ENCODE measurements around a stretch of chr3.

GRCh38 chr3:185225200-185226211 lies 28.3 kb downstream of the EHHADH start:
- PRO-cap, 2 experiments, result no peak in any of the 2 experiments

- PRO-cap, 2 experiments, result no peak in any of the 2 experiments
Measured at GRCh38 chr3:185313619-185314122, 49.3 kb upstream of the MAP3K13 start.

GRCh38 chr3:185317862-185318498 lies 45.0 kb upstream of the MAP3K13 start:
- PRO-cap, 2 experiments, result no peak in any of the 2 experiments

DNA sequence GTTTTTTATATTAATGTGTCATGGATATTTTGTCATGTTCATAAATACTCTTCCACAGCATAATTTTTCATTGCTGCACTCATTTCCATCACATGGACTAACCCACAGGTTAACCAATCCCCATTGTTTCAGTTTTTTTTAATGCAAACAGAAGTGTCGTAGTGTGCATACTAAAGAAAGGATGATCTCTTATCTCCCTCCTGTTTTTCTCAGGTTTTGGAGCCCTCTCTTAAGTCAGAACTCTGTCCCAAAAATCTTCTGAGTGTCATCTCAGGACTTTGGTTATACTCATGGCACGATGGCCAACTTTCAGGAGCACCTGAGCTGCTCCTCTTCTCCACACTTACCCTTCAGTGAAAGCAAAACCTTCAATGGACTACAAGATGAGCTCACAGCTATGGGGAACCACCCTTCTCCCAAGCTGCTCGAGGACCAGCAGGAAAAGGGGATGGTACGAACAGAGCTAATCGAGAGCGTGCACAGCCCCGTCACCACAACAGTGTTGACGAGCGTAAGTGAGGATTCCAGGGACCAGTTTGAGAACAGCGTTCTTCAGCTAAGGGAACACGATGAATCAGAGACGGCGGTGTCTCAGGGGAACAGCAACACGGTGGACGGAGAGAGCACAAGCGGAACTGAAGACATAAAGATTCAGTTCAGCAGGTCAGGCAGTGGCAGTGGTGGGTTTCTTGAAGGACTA lies 65.5 kb downstream of the MAP3K13 start:
- PRO-cap, 2 experiments, result no peak in any of the 2 experiments

DNA sequence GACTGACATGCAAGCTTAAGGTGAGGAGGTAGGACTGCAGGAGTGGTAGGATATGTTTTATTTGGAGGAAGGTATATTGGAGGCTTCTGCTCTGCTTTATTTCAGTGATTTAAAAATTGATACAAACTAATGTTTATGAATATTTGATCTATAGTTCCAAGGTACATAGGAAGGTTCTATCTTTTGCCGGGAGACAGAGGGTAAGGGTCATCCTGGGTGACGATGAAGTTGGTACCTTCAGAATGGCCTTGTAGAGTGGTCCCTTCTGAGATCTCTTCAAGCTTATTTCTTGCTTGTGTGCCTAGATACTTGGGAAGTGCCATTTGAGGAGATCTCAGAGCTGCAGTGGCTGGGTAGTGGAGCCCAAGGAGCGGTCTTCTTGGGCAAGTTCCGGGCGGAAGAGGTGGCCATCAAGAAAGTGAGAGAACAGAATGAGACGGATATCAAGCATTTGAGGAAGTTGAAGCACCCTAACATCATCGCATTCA lies 61.6 kb downstream of the TMEM41A start:
- PRO-cap, 2 experiments, result no peak in any of the 2 experiments

GRCh38 chr3:185561329-185561960 lies 9.1 kb upstream of the LIPH start:
- PRO-cap, 2 experiments, result no peak in any of the 2 experiments

DNA sequence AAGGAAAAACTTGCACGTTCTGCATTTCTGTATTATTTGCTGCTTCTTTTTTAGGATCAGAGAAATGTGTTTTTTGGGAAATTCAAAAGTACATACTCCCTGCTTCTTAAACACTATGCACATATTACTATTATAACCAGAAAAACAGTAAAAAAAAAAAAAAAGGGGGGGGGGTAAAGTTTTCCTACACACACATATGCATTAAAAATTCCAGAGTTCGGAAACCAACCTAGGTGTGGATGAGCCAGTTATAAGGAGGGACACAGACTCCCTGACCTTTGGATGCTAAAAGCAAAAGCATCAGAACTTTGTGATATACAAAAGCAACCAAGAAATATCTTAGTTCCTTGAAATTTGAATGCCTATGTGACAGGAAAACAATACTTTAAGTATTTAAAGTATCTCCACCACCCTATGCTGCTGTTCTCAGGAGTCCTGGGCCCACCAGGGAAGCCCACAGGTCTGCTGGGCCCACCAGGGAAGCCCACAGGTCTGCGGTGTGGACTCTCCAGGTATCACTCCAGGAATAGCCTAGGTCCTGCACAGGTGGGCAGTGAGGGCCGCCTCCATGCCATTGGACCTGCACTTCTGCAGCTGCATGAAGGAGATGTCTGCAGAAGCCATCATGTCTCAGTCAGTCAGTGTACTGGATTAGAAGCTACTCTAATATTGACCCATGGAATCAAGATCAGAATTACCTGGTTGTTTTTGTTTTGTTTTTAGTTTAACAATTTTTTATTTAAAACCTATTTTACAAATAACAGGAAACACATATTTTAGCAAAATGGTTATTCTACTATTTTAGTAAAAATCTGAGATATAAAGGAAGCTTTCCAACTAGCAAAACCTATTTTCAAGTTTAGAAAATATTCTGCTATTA lies 83.6 kb downstream of the SENP2 start:
- PRO-cap, 2 experiments, result no peak in any of the 2 experiments

DNA sequence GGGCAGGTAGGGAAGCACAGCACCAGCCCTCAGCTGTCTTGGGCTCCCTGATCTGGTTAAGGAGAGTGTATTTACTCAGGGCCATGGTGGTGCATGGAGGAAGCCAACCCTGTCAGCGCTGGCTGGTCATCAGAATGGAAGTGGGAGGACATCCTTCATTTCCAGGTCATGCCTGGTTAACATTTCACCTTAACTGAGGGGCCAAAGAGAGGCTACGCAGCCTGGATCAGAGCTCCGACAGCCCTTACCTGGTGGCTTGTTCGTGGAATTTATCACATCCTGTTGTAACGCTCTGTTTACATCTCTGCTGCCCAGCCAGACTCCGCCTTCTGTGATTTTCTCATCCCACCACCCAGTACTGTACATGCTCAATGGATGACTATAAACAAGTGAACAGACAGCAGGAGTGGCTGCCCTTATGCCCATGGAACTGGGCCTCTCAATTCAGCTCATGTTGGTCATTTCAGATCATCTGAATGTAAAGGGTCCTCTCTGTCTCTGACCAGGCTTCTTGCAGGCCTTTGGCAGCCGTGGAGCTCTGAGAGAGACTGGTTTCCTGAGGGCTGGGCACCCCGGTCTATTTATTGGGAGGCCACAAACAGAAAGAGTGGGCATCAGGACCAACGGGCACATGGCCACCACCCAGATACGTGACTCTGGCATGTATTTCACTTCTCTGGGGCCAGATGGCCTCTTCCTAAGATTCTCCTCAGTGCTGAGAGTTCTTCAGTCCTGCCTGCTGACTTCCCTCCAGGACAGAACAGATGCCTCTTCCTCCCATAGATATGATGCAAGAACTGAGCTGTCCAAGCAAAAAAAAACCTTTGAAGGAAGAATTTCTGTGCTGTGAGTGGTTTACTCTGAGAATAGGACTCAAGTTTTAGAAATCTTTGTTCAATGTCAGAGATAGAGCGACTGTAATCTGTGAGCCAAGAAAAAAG lies 108.0 kb downstream of the IGF2BP2 start:
- PRO-cap, 2 experiments, result no peak in any of the 2 experiments

DNA sequence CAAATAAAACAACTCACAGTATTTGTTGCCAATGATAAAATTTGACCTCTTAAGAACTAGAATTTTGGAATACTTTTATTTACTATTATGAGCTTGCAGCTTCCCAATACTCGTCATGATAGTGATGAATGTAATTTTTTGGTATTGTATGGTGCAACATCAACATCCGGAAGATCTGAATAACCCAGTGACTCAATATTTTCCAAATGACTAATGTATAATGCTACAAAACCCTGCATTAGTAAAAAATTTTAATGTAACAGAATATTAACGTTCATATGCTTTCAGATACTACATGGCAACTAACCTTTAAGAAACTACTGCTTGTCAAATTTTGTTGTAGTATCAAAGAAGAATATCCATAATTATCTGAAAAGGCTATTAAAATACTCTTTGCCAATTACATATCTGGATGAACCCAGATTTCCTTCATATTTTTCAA lies 95.4 kb downstream of the IGF2BP2 start:
- PRO-cap, 2 experiments, result no peak in any of the 2 experiments

- PRO-cap, 2 experiments, result no peak in any of the 2 experiments
Measured at GRCh38 chr3:185925610-185926329, 12.0 kb downstream of the TRA2B start.

DNA sequence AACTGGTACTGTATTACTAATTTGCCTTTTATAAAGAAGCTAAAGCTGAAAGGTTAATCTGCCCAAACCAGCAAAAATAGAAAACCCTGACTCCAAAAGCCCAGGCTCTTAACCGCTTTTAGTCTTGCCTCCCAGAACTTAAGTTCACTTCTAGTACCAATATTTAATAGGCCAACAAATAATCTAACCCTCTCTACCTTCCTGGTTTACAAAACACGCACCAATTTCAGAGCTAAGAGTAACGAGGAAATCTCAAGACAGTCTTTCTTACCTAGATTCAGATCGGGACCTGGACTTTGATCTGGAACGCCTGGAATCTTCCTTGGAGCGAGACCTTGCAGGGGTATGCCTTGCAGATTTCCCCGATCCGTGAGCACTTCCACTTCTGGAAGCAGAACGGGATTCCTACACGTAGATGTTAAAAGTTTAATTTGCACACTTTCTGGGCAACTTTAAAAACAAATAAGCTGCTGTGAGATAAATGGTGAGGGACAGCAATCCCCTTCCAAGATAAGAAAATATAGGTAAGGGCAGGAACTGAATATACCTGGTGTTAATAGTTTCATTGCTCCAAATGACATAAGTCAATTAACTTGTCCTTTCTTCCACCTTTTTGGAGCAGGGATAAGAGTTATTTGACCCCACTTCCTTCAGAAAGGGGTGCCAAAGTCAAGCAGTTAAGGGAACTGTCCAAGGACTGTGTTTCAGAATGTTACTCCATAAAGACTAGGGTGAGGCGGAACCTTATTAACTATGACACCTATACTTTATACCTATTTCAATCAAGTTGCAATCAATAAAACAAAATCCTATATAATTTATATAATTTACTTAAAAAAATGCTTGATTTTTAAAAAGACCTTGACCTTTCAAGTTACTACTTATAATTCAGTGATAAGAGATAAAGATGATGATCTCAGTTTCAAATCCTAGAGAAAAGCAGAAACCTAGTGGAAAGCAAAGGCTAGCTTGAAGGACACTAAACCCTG lies 11.2 kb downstream of the TRA2B start:
- PRO-cap, 2 experiments, result no peak in any of the 2 experiments

DNA sequence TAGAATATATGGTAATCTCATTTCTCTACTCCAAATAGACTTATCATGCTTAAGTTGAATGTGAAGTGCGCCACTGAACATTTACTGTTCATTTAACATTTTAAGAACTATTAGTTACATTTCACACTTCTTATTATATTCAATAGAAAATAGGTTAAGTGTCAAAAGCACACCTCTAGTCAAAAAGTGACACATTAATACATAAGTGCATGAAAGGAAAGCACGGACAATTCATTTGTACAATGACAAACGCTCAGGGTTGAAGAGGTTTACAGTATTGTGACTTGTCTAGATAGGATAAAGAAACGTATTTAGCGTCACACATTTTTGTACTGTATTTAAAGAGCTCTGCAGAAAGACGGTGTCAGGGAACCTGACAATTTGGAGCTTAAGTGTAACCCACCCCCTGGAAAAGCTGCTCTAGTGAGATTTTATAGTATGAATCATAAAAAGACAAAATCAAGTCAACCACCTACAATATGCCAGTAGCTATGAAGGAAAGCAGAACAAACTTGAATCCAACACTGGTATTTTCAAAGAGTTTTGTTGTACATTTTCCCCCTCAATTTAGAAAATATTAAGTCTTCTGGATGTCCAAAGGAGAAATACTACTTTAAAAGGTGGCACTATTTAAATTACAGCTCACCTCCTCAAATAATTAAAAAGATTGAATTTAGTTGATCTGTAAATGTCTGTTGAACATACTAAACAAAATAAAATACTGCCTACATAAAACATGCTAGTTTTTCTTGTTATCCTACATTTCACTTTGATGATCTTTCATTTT lies 5.6 kb downstream of the TRA2B start:
- PRO-cap, 2 experiments, result no peak in any of the 2 experiments

DNA sequence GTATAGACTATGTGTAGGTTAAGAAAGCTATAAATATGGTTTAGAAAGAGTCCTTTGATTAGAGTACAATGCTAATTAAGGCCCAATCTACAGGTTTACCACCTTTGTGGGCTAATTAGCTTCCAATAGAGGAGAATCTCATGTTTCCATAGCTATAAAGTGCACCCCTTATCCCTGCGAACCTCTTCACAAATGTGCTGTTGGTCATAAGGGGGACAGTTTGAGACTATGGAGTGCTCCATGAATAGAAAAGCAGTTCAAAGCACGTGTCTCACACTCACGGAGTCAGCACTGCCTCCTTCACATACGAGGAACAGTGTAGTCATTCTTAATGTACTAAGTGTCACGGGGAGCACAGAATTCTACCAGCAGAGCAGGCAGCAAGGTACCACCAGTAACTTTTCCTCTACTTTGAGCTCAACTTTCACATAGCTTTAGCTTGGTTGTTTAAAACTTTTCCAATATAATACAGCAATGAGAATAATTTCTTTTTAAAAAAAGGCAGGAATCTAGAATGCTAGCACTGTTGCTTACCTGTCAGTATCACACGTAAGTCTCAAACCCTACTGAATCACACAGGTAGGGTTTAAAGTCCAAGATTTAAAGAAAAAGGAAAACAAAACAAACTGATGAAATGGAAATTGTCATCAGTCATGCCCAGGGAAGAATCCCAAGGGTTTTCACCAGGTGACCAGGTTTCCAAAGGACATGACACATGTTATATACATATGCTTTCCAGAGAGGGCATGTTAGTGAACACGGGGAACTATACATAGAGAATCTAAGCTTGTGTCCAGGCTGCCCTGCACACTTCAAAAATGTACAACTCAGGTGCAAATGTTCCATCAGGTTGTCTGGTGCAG lies 61.9 kb downstream of the ETV5 start:
- PRO-cap, 2 experiments, result no peak in any of the 2 experiments

DNA sequence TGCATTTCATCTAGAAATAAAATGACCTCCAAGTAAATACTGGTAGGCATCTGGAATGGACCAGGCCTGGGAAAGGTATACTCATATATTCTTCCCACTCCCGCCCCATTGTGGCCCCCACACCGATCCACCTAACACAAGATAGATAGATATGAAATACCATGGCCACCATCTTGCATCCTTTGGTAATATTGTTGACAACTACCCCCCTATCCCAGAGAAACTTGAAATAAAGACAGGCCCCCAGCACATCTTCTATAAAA lies 30.1 kb downstream of the ETV5 start:
- PRO-cap, 2 experiments, result no peak in any of the 2 experiments

DNA sequence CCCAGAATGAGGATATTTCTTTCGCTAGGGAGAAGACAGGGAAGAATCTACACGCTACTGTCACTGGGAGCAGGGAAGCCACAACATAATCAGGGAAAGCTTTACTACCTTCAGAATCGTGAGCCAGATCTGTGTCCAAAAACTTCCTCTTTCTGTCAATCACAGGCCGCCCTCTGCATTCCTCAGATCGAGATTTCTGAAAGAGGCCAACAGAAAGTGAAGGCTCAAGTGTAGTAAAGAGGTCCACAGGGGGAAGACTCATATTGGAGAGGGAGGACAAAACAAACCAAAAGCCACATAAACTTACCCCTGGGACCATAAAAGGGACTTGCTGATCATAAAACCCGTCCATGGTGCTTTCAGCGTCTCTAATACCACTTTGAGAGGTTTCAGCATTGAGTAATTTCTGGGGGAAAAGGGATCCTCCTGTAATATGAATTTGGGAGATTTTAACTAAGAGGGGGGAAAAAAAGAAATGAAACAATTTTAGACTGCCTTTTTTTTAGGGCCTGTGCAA lies 3.3 kb downstream of the ETV5 start:
- PRO-cap, 2 experiments, result no peak in any of the 2 experiments

GRCh38 chr3:186362861-186363422 lies 908 bp upstream of the DGKG start:
- PRO-cap, 2 experiments, result no peak in any of the 2 experiments

GRCh38 chr3:186519003-186519688 lies 25.0 kb downstream of the CRYGS start:
- PRO-cap, 2 experiments, result no peak in any of the 2 experiments

GRCh38 chr3:186596666-186597335 lies 16.1 kb upstream of the AHSG start:
- PRO-cap, 2 experiments, result no peak in any of the 2 experiments

GRCh38 chr3:186619870-186620490 lies 7.1 kb downstream of the AHSG start:
- PRO-cap, 2 experiments, result no peak in any of the 2 experiments

DNA sequence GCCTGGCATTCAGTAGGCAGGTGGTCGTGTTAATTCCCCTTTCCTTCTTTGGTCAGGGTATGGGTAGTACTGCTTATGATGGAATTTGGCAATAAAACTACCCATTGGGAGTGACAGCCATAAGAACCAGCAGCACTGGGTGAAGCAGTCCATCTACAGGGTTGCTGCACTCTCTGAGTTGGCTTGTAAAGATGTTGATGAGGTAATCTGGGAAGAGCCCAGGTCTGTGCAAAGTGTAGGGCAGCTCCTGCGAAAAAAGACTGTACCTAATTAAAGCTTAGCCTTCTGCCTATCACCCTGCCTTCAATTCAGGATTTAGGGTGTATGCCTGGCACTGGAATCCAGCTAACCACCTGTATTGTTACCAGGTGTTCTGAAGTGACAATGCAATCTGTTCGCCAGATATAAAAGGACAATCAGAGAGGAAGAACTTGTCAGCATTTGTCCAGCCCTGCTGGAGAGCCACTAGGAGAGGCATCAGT lies 4.6 kb upstream of the FETUB start:
- PRO-cap, 2 experiments, result no peak in any of the 2 experiments

Data from Colon Carcinoma Metastatic in the Lung (tissue), 2 donors.